Skeletal muscle cell (primary cell): ENCODE results near the genes RPSA and EIF1B.

- RRBS = no CpG with 5 or more reads among the region's 10 CpGs
Observed at GRCh38 chr3:39281478-39281984, 1.7 kb upstream of the CX3CR1 start.

GRCh38 chr3:39290141-39290629 lies 10.3 kb upstream of the CX3CR1 start:
- RRBS = no CpG with 5 or more reads among the region's 3 CpGs

- RRBS = no CpG with 5 or more reads among the region's 4 CpGs
Observed at GRCh38 chr3:39328064-39328356, 1.5 kb upstream of the CCR8 start.

DNA sequence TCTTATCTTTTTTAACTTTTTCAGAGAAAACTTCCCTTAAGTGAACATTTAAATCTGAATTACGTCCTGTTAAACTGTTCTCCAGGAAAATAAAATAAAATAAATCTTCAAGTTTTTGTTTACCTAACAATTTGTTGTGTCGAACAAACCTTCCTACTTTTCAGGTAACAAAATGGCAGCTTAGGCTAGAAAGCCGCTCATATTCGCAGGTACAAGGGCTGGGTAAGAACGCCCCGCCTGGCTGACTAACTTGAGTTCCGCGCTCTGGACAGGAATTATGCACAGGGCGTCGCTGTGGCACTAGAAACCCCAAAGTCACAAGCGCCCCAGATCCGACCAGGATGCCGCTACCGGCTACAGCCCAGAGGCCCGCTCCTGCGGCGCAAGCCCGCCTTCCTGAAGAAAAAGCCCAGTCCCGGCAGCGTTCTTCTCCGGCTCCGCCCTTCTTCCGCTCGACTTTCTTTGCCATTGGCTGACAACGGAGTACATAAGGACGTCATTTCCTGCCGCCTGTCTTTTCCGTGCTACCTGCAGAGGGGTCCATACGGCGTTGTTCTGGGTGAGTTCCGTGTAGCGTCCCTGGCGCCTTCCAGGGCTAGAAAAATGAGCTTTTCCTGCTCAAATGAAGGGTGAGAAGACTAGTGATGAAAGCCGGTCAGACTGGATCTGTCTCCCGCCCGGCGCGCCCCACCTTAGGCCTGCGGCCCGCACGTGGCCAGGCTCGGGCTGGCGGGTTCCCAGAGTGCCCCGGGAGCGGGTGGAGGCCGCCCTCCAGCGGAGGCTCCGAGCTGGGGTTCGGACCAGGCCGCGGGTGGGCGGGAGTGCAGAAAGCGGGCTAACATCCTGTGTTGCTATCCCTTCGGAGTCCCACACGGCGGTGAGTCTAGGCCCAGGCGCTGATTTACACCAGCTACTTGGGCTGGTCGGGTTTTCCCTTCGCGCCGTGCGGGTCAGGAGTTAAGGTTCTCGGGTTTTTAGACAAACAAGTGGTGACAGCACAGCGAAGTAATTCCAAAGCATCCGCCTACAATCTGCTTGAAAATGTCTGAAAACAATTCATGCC lies at the start of gene RPSA:
Gene RPSA (plus strand): TSS at position 515 of the 1,063 bp plus-strand sequence.
- RRBS = under 1% methylated on average over 15 of the region's 65 CpGs

GRCh38 chr3:39502691-39503238 lies 35.3 kb downstream of the MOBP start:
- RRBS = no CpG with 5 or more reads among the region's 18 CpGs

DNA sequence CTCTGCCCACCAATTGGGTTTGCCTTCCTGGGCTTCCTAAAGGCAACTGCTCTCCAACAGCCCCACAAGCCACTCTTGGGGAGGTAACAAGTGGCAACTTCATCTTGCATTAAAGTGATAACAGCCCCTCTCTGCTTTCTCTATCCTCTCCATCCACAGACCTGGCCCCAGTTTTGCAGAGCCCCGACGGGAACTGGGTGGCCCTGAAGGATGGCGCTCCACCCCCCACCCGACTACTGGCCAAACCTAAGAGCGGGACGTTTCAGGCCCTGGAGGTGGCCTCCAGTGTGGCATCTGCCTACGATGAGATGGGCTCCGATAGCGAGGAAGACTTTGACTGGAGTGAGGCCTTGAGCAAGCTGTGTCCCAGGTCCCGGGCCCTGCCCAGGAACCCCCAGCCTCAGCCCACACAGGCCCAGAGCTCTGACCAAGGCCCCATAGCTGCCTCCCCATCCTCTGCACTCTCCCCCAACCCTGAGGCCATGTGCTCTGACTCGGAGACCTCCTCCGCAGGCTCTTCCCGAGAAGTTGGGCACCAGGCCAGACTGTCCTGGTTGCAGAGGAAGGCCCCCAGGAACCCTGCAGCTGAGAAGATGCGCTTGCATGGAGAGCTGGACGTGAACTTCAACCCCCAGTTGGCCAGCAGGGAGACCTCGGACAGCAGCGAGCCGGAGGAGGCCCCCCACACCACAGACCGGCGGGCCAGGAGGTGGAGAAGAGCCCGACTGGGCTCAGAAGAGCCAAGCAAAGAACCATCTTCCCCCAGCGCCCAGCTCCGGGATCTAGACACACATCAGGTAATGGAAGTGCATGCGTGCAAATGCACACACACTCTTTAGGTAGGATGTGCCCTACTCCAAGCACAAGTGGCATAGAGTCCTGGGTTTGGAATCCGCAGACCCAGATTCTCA lies 119.6 kb upstream of the EIF1B start:
- RRBS = 90% methylated on average over 5 of the region's 25 CpGs

DNA sequence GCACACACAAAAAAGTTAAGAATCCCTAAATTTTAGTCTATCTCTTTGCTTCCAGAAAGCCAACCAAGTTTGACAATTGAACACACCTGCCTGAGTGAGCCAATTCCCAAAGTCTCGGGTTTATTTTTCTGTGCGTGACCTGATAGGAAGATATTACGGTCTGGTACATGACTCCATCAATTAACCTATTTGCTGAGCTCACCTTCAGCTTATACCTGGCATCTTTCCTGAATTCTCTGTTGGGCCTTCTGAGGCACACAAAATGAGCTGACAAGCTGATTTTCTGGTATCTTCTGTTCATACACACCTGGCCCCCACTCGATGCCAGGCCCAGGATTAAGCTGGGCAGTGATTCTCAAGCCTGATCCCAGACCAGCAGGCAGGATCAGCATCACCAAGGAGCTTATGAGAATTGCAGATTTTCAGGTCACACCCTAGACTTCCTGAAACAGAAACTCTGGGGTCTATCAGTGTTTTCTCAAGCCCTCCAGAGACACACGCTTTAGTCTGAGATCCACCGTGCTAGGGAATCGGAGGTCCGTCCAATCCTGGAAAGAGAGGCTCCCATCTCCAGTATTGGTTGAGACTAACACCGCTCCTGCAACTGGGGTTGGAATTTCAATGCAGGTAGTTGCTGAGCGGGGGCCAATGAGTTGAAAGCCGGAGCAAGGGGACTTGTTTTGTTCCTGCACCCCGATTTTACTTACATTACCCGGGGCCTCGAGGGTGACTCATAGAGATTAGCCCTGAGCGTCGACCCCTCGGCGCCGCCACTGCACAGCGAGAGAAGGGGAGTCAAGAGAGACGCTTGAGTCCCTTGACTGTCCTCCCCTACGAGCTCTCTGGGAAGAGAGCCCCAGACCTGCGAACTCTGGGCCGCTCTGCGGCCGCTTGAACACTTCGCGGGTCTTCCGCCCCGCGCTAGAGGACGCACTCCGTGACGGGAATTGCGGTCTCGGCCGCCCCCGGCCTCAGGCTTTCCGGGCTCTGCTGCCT lies 593 bp upstream of the EIF1B start:
- RRBS = 5% methylated on average over 2 of the region's 39 CpGs

DNA sequence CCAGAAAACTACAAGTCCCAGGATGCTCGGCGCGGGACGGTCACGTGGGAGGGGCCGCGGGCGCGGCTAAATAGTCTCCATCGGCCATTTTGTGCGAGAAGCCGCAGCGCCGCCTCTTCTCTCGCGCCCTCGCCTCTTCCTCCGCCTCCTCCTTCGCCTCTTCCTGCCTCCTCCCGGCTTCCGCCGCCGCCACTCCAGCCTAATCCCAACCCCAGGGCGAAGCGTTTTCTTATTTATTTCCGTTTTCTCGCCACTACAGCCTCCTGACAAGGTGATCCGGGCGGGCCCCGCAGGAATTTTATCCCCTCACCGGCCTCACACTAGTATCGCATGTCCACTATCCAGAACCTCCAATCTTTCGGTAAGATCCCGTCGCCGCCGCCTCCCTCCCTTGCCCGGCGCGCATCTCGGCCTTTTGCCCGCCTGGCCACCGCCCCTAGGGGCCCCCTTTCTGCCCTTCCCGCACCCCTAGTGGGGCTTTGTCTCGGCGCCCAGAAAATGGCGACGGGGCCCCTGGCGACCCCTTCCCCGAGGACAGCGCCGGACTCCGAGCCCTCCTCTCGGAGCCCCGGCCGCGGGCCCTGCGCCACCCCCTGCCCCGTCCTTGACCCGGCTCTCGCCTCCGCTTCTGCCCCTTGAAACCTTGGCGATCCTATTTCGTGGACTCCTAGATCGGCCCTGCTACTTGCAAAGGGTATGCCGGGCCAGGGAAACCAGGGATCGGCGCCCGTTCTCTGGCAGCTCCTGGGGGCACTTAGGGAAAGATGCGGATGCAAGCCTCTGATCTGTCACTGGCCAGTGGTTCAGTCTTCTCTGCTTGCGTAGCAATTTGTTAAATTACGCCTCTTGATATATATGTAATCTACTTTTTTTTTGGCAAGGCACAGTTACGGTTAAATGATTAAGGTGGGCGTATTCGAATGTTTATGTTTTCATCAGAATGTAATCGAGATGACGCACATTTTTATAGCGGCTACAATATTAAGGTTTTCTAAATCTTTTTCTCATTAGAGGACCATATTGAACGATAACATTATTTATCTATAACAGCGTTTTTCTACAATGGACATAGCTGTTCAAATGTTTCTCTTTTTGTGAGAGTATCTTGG lies at the start of gene EIF1B:
Gene EIF1B (plus strand): TSS at position 96 of the 1,109 bp plus-strand sequence.
- RRBS = under 1% methylated on average over 17 of the region's 80 CpGs

DNA sequence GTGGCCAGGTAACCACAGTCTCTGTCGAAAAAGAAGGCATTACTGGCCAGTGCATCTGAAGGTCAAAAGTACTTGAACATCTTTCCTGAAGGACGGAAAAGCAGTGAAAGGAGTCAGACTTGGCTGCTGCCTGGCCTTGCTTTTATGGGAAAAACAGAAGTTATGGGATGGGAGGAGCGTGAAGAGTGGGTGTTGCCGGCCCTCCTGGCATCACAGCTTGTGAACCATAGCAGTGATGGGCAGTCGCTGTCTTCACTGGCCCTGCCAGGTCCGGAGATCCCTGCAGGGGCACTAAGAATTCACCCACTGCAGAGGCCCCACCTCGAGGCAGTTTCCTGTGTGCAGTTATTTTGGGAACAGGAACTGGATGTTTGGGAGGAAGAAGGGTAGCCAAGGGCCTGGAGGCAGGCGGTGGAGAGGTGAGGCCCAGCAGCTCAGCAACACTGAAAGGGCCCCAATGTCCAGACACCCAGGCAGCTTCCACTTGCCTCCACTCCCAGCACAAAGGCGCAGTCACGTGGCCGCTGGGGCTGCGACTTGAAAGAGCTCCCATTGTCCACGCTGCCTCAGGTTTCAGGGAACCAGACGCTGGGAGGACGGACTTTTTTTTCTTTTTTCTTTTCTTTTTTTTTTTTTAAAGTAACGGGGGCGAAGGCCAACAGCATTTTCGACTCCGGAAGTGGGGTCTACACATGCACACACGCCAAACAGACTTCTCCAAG lies 255.6 kb downstream of the ZNF621 start:
- RRBS = 7% methylated on average over 3 of the region's 20 CpGs

DNA sequence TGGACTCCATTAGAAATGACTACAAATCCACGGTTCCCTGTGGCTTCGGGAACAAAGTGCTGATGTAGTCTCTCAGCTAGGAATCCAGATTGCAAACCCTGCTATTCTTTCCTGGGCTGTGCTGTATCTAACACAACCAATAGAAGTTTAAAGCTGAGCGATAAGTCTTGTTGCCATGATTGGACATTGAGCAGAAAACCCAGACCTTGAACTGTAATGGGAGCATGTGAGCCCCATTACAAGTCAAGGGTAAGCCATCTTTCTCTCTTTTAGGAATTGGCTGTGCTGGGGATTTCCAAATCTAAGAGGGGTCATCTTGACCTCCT lies 306.6 kb upstream of the CTNNB1 start:
- RRBS = no CpG with 5 or more reads among the region's 3 CpGs

- RRBS = no CpG with 5 or more reads among the region's 5 CpGs
Observed at GRCh38 chr3:41115071-41115537, 84.2 kb upstream of the CTNNB1 start.

GRCh38 chr3:41201699-41201967 lies 2.3 kb downstream of the CTNNB1 start:
- RRBS = no CpG with 5 or more reads among the region's 1 CpG

DNA sequence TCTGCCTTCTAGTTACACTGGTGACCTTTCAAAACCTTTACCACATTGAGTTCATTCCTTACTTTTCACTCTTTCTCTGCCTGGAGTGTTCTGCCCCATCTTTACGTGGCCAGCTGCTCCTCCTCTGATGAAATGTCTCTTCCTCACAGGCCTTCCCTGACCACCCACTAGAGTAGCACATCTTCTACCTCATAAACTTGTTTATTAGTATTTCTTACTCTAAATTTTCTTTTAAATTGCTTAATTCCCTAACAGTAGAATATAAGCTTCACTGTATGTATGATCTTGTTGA lies 17.7 kb downstream of the CTNNB1 start:
- RRBS = no CpG with 5 or more reads among the region's 1 CpG

DNA sequence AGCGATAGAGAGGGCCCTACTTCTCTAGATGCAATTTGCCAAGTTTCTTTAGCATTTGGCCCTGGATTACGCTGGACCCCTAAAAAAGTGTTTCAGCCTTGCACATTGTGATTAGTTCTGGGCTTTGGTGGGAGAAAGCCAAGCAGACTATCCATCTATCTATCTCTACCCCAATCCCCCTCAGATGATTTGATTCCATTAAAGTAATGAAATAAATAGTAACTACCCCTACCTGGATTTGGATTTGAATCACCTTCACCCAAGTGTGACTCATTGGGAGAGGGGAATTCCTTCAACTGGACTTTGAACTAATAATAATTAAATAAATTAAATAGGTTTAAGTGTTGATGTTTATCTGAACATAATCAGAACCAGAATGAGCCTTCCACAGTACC lies 41.3 kb downstream of the CTNNB1 start:
- RRBS = no CpG with 5 or more reads among the region's 2 CpGs

DNA sequence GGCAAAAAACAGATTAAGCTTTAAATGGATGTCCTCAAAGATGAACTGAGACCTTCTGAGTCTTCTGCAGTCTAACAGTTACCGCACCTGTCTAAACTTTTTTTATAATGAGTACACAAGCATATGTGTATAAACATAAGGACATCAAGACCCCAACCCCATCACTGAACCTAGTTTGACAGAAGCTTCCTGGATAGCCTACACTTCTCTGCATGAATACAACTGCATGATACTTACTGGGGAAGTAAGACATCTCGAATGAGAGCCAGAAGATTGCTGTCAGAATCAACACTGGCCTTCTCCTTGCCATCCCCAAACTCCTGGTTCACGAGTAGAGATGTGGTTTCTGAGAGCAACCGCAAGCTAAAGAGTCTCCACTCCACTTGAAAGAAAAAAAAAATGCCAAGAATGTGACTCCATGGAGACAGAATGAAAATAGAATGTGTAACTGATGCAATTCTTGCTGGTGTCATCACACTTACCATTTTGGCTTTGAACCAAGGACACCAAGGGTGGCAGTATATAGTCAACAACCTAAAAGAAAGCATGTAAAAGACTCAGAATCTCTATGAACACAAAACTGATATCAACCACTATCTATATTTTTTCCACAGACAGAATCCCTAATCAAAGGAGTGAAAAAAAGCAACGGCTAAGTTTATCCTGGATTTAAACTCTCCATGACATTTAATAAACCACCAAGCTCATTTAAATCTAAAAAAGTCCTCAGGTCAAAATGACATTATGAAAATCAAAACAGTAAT lies 280.4 kb downstream of the ULK4 start:
- RRBS = no CpG with 5 or more reads among the region's 5 CpGs

DNA sequence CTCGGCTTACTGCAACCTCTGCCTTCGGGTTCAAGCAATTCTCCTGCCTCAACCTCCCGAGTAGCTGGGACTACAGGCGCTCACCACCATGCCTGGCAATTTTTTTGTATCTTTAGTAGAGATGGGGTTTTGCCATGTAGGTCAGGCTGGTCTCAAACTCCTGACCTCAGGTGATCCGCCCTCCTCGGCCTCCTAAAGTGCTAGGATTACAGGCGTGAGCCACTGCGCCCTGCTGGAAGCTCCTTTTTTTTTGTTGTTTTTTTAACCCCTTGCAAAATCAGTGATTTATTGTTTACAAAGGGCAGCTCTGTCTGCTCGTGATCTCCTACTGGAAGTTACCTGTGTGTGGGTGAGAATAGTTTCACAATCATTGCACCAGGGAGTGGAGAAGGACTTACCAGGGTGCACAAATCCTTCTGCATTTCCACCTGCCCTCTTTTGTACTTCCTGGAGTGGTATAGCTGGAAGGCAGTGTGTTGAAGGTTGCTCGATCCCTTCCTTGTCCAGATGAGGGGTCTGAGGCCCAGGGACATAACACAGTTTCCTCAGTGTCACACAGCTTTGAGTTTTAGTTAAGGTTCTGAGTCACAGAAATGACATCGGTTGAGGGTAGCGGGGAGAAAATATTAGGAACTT lies 11.5 kb upstream of the TRAK1 start:
- RRBS = no CpG with 5 or more reads among the region's 12 CpGs

DNA sequence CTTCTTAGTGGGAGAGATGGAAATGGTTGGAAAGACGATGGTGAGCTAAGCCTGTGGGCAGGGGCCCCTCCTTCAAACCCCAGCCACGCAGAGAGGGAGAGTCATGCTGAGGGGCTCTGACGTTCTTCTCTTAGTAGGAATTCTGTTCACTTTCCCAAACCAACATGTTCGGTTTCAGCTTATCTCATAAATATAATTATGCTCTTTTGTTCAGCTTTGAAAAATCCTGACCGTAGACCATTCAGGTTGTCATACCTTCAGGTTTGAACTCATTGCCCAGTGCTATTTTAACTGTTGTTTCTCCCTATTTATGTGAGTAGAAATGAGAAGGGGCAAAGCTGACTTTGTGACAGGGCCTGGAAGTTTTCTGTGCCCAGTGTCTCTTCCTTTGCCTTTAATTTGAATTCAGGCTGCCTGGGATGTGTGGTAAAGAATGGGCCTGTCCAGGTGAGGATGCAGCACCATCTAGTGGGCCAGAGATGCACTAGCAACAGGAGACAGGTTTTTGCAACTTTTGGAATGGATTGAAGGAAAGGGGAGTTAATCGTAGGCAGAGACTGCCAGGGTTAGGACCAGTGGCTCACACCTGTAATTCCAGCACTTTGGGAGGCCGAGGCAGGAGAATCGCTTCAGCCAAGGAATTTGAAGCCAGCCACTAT lies 8.5 kb downstream of the TRAK1 start:
- RRBS = no CpG with 5 or more reads among the region's 8 CpGs

DNA sequence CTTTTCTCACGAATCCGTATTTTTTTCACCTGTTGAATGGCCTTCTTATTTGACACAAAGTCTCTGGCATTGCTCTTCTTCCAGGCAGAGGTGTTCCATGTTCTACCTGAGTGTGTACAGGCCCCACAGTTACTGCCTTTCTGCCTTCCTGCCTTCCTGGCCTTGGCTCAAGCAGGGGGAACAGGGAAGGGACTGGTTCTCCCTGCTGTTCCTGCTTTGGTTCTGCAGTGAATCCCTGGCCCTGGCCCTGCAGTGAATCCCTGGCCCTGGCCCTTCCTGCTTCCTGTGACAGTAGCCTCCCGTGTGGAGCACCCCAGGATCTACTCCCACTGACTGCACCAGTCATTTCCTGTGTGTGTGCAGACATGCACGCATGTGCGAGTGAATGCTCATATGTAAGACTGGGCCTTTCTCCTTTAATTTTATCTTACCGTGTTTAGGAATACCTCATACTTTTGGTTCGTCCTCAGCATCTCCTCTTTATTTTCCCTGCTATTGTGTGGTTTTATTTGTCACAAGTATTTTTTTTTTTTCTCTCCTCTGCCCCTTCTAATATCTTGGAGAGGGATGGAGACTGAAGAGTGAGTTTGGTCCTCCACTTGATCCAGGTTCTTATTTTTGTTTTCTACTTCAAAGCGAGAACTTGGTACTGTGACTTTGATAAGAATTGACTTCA lies 32.2 kb downstream of the TRAK1 start:
- RRBS = no CpG with 5 or more reads among the region's 8 CpGs

DNA sequence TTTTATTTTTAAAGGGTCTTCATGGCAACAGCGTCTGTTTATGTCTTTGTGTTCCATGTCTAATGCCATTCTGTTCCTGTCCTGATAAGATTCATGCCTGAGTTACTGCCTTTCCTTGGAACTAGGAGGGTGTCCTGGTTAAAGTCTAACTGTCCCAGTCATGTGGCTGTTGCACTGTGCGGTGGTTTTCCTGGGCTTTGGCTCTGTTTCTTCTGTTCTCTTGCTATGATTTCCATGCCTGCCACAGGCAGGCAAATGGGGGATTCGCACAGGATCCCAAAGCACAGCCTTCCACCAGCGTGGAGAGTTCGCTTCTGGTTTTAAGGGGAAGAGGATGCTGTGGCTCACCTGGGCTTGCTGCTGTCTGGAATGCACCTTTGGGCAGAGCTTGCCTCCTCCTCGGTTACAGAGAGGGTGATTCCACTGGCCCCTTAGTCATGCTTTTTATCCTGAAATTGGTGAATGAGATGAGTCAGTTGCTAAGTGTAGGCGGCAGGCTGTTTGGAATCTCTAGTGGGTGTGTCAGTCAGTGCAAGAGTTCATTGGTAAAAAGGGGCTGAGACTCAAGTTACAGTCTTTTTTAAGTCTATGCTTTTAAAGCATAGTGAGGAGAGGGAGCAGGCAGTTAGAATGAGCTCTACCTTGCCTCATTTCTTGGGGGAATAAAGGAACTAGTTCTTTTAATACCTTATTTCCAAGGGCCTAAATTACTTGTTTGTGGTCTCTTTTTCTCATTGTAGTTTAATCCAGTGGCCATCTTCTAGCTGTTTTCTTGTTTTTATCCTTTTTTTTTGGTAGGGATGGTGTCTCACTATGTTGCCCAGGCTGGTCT lies 86.6 kb downstream of the CCK start:
- RRBS = no CpG with 5 or more reads among the region's 7 CpGs

- RRBS = no CpG with 5 or more reads among the region's 9 CpGs
Observed at GRCh38 chr3:42187762-42188212, 78.2 kb downstream of the CCK start.